Bronchus fibroblast of lung (primary cell): Measurements from ENCODE around the genes SNAP29, LRRC74B and TMEM191C.

DNA sequence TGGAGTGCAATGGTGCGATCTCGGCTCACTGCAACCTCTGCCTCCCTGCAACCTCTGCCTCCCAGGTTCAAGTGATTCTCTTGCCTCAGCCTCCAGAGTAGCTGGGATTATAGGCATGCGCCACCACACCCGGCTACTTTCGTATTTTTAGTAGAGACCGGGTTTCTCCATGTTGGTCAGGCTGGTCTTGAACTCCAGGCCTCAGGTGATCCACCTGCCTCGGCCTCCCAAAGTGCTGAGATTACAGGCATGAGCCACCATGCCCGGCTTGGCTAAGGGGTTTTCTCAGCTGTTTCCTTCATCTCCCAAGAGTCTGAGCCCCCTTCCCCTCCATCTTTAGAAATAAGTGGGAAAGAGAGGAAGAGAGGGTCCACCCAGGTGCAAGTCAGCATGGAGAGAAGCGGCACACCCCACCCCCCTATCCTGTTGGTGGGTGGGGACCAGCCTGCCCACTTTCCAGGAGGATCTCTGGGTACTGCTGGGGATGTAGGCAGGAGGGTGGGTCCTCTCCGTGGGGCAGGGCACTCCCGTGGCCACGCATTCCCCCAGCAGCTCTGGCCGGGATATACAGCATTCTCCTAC, 9.2 kb downstream of the SCARF2 start:
- RAMPAGE, long total RNA = no peak

DNA sequence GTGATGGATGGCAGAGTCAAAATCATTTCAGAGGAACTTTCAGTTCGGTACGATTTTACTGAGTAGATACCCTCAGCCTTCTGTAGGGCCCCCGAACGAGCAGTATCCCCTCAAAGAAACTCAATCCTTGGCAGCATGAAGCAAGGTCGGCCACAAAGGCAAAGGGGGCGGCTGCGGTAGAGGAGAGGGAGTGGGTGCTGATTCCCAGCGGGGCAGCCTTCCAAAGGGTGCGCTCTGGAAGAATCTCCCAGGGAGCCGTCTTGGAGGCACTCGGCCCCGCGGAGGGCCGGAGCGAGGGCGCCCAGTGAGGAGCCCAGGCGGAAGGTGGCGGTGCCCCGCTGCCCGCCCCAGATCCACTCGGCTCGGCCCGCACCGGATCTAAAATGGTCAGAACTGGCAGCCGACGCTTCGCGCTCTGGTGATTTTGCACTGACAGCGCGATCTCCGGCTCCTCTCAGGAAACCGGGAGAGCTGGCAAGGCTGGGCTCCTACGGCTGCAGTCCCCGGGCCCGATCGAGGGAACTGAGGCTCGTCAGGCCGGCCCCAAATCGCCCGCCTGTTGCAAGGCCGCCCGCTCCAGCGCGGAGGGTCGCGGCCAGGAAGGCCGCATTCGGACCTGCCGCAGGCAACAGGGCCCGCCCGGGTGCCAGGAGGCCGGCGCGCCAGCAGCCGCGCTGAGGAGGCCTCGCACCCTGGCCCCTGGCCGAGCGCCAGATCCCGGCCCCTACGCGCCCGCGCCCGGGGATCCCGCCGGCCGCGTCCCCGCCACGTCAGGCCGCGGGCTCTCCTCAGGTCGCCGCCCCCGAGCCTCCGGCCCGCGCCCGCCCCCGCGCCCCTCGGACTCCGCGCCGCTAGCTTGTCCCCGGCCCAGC, 542 bp downstream of the KLHL22 start:
- RAMPAGE, long total RNA = no peak

- RAMPAGE, long total RNA = no peak
Observed at GRCh38 chr22:20504090-20504624, 3.3 kb upstream of the MED15 start.

DNA sequence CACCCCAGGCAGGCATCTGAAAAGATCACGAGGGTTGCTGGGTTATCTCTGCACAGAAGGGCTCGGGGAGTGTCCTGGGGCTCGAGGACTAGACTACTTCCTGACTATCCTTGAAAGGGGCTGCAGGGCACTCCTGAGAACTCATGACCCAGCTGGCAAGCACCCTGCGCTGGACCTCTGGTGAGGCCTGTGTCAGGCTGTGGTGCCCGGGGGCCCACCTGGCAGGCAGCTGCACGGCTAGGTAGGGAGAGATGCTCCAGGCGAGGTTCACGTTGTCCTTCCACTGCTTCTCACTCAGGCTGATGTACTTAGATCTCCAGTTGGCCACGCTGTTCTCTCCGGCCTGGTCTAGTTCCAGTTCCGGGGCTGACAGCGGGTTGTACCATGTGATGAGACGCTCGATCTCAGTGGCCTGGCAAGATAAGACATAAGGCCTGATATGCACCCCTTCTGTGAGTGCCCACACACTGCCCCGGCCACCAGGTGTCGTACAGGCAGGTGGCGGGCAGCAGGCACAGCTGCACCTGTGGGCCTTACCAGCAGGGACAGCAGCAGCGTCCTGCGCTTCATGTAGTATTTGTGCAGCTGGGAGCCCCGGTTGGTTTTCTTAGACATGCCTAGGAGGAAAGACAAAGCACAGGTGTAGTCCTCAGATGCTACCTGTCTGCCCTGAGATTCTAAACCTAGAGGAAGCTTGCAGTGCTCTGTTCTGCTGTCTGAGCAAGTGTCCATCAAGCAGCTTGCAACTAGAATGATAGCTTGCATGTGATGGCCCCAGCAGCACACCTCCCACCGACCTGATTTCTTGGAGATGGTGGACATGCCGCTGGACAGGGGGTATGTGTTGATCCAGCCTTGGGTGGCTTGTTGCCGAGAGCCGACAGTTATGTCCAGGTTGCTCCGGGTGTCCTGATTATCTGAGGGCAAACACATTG, 44.6 kb upstream of the SERPIND1 start:
- RAMPAGE, long total RNA = no peak

- RAMPAGE, long total RNA = no peak
Observed at GRCh38 chr22:20748789-20749803, 24.8 kb upstream of the SERPIND1 start.

GRCh38 chr22:20764550-20765485, 9.1 kb upstream of the SERPIND1 start:
- RAMPAGE, long total RNA = no peak

DNA sequence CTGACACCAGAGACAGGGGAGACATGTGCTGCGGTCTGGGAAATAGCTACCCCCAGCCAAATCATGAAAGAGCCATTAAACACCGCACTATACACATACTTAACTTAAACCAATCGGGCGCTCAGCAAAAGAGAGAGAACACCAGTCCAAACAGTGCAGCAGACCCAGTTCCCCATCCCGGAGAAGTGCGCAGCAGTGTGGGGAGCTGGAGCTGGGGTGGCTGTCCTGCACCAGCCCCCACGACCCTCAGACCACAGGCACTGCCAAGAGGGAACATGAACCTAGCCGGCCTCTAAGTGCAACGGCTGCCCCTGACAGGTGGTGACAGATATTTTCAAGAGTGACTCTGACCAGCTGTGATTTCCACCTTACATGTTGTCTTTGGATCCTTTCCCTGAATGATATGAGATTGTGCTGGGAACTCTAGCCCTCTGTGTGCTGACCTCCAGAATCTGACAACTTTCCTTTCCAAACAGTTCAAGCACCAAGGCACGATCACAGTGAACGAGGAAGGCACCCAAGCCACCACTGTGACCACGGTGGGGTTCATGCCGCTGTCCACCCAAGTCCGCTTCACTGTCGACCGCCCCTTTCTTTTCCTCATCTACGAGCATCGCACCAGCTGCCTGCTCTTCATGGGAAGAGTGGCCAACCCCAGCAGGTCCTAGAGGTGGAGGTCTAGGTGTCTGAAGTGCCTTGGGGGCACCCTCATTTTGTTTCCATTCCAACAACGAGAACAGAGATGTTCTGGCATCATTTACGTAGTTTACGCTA, 12.7 kb downstream of the SERPIND1 start:
- RAMPAGE, long total RNA = no peak

GRCh38 chr22:20858940-20859562, at the start of gene SNAP29:
TSS of gene SNAP29 (plus strand) at chr22:20859007.
- RAMPAGE, long total RNA = start-site peak on the plus strand at chr22:20859010-20859082, 1,072 and 415 reads in 2 replicates

DNA sequence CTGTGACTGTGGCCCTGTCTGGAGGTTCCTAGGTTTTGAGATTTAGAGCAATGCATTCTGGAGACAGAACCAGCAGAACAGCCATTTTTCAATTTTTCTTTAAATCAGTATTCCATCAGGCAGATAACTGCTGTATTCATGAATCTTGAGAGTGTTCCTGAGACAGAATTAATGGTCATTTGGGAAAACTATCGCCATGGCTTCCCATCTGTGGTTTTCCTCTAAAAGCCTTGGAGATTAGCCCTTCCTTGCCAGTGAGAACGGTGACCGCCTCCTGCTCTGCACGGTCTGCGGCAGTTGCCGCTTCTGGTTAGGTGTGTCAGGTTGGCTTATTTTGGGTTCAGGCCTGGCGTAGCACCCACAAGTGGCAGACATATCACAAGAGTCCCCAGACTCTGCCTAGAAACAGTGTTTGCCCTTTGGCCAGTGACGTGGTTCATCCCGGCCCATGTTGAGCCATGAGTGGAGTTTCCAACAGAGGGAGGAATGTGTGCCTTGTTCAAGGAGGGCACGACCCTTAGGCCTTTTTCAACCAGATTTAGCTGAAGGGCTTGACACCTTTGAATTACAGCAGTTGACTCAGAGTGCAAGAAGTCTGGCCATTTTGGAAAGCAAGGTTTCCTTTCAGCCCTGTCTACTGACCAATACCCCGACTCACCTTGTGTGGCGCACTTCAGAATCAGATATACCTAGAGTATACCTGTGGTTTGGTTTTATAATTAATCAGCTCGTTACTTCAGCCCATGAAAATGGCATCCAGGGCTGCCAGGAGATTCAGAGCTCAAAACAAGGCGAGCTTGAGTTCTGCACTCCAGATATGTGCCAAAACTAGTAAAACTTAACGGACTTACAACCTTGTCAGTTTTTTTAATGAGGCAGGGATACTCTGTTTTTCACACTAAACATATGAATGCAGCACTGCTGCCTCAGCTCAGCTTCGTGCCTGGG, 15.1 kb upstream of the AIFM3 start:
- RAMPAGE, long total RNA = no peak

DNA sequence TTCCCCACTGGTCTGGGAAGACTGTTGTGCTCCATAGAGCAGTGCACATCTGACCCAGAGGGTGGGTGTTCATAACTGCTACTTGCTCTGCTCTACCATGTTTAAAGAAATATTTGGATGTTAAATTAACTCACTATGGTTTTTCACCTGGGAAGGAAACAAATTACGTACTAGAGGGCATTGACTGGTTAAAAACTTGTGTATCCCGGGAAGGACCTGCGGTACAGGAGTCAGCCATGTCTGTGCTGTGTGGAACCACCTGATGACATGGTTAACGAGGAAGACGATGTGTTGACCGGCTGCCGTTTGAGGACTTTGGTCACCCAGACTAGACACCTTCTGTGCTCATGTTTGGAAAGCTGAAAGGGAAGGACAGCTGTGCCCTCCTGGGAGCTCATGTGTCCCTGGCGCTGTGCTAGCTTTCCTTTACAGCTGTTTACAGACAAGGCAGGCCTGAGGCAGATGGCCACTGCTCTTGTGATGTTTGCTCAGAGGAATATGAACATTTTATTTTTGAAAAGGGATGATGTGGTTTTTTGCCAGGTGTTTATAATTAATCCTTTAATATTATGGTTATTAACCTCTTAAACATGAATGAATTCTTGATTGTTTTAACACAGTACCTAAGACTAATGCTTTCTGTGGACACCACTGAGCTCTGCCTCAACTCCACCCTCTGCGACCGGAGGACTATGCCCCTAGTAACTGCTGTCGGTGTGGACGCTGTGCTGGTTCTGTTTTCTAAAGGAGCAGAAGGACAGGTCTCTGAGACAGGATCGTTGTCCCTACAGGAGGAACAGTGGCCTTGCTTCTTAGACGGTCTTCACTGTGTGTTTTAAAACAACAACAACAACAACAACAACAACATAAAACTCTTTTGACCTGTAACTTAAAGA, 14.2 kb upstream of the AIFM3 start:
- RAMPAGE, long total RNA = no peak

- RAMPAGE, long total RNA = no peak
Observed at GRCh38 chr22:20997111-20998114, 4.5 kb downstream of the THAP7 start.

GRCh38 chr22:21045436-21046120, at the start of gene LRRC74B:
TSS of gene LRRC74B (plus strand) at chr22:21045946.
- RAMPAGE, long total RNA = no peak

DNA sequence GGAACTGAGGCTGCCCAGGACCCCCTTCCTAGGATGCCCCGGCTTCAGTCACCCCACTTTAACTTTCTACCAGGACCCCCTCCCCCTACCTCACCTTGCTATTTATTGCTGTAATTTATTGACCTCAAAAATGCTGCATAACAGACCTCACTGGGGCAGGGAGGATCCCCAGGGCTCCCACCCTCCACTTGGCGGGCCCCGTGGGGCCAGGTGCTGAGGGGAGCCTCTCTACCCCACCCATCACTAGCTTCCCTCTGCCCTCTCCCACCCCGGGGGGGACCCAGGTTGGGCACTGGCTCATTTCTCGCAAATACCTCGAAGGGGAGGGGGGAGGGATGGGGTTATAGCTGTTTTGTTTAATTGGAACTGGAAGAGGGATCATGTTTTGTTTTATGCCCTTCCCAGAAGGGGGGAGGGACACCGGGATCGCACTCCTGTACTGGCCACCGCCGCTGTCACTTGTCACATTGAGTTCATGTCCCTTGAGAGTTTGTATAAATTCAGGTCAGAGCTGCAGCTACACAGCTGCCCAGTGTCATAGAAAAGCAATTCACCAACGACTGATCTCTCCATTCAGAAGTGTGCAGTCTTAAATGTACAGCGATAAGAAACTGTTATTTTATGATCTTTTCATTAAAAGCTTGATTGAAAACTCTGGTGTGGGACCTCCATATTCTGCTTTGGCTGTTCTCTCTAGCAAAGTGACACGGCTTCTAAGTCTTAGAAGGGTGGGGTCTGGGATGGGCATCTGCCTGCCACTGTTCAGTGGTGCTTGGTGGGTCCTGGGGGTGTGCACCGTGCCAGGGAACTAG, 16.2 kb upstream of the TMEM191C start:
- RAMPAGE, long total RNA = no peak

- RAMPAGE, long total RNA = no peak
Observed at GRCh38 chr22:21467038-21467437, at the start of gene TMEM191C. TSS of gene TMEM191C (plus strand) at chr22:21467387.

DNA sequence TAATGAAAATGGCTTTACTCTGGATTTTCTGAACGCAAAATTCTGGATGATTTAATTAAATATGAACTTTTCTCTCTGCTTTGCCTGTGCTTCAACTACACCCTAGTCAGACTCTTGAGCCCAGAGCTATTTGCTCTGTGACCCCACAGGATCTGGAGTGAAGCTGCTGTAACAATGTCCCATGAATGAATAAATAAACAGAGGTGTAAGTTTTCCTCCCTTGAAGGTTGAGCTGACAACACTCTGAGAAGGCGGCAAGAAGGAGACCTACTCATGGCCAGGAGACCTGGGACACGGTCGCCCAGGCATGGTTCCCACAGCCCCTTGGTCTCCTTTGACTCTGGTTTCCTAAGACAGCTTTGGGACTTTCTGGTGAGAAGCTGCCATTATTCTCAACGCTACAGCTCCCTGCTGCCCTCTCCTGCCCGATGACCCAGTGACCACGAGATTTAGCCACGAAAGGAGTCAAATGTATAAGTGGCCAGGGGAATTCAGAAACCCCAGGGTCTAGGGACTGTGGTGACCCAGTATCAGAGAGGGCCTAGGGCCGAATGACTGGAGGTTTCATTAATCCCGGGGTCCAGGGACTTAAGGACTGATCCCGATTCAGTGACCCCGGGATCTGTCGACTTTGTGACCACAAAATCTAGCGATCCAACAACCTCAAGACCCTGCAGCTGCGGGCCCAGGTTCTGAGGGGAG, 740 bp upstream of the SDF2L1 start:
- RAMPAGE, long total RNA = no peak

DNA sequence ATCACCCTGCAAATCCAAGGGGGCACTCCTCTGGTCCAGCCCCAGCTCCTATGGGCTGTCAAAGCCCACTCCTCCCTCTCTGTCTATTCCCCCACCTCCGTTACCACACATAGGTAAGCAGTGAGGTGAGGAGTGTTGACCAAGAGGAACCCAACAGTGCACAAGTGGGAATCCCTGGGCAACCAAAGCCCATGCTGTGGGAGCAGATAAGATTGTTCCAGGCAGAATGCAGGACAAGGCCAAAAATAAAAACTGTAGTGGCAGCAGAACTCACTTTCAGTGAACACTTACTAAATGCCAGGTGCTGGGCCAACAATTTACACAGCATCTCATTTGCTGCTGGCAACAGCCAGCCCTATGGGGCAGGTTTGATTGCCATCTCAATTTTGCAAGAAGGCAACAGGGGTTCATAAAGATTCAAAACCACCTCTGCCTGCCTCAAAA, 8.8 kb downstream of the SDF2L1 start:
- RAMPAGE, long total RNA = no peak

DNA sequence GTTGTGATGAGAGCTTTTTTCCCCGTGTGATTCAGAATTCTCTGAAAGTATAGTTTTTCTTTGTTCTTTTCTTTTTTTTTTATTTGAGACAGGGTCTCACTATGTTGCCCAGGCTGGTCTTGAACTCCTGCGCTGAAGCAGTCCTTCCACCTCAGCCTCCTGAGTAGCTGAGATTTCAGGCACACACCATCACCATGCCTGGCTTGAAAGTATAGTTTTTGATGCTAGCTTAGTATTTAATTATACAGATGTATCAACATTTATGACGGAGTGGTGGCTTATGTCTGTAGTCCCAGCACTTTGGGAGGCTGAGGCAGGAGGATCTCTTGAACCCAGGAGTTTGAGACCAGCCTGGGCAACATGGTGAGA, 5.7 kb downstream of the PPIL2 start:
- RAMPAGE, long total RNA = no peak

- RAMPAGE, long total RNA = no peak
Observed at GRCh38 chr22:21699380-21700382, 33.9 kb downstream of the PPIL2 start.

DNA sequence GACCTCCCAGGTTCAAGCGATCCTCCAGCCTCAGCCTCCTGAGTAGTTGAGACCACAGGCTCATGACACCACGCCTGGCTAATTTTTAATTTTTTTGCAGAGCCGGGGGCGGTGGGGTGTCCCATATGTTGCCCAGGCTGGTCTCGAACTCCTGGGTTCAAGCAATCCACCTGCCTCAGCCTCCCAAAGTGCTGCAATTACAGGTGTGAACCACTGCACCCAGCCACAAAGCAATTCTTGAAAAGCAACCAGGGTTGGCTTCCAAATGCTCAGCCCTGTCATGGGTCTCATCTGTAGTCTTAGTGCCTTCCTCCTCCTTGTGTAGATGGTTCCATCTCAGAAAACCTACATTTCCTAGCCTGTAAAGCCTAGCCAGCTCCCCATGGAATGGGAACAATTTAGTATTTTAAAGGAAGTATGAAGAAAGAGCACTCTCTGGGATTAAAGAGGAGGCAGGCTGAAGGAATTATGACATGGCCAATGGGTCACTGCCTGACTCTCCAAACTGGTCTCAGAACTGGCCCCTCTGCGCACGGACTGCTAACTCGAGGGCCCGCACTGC, 20.9 kb upstream of the YPEL1 start:
- RAMPAGE, long total RNA = no peak

GRCh38 chr22:21764064-21764544, 28.5 kb upstream of the YPEL1 start:
- RAMPAGE, long total RNA = no peak